Cytotoxic T cell (primary cell): ENCODE measurements around a stretch of chr9.

GRCh38 chr9:134320238-134321584, 5.5 kb upstream of the RXRA start:
- PRO-cap, 2 experiments, result no peak in any of the 2 experiments

DNA sequence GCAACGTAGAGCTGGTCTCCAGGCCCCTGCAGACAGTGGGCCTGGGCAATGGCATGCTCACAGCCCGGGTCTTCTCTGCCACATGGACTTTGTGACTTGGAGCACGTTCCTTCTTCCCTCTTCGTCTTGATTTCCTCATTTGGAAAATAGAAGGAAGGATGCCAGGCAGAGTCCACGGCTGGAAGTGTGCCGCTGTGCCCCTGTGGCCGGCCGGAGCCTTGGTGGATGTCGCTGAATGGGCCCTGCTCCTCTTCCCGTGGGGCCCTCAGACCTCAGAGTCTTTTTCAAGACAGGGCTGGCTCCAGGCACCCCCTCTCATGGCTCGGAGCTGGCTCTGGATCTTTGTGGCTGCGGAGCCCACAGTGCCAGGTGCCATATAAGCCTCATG, 10.1 kb downstream of the RXRA start:
- PRO-cap, 2 experiments, result no peak in any of the 2 experiments

GRCh38 chr9:134345789-134346622, 19.8 kb downstream of the RXRA start:
- PRO-cap, 2 experiments, result no peak in any of the 2 experiments

DNA sequence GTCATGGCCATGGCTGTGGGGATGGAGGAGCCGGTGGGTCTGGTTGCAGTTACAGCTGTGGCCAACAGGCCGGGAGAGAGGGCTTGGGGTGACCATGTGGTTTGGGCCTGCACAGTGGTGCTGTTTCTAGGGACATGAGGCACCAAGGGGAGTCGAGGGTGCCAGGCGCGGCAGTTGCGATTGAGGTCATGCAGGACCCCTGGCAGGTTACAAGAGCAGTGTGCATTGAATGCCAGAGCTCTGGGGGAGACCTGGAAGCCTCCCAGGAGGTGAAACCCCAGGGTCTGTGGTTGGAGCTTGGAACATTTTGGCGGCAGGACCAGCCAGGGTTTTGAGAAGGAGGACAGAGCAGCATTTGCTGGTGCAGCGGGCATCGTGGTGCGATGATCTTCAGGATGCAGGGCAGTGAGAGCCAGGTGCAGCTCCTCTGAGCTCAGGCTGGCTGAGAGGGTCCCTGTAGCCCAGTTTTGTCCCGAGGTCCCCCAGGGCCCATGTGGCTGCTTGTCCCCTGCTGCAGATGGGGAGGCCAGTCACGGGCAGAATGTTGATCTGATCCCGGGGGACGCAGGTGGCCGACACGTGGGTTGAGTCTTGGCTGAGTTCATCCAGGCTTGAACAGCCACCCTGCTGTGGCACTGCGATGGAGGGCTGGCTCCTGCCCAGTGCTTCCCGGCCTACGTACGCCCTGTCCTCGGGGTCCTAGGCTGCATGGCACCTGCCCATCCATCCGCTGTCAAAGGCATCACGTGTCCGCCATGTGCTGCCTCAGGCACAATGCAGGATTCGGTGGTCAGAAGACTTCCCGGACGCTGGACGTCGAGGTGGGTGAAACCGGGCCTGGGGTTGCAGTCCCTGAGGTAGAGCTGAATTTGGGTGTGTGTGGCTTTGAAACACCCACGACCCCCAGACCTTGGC, 22.0 kb downstream of the RXRA start:
- PRO-cap, 2 experiments, result no peak in any of the 2 experiments

- PRO-cap, 2 experiments, result no peak in any of the 2 experiments
These were observed 28.0 kb downstream of the RXRA start for GRCh38 chr9:134353966-134354862.

DNA sequence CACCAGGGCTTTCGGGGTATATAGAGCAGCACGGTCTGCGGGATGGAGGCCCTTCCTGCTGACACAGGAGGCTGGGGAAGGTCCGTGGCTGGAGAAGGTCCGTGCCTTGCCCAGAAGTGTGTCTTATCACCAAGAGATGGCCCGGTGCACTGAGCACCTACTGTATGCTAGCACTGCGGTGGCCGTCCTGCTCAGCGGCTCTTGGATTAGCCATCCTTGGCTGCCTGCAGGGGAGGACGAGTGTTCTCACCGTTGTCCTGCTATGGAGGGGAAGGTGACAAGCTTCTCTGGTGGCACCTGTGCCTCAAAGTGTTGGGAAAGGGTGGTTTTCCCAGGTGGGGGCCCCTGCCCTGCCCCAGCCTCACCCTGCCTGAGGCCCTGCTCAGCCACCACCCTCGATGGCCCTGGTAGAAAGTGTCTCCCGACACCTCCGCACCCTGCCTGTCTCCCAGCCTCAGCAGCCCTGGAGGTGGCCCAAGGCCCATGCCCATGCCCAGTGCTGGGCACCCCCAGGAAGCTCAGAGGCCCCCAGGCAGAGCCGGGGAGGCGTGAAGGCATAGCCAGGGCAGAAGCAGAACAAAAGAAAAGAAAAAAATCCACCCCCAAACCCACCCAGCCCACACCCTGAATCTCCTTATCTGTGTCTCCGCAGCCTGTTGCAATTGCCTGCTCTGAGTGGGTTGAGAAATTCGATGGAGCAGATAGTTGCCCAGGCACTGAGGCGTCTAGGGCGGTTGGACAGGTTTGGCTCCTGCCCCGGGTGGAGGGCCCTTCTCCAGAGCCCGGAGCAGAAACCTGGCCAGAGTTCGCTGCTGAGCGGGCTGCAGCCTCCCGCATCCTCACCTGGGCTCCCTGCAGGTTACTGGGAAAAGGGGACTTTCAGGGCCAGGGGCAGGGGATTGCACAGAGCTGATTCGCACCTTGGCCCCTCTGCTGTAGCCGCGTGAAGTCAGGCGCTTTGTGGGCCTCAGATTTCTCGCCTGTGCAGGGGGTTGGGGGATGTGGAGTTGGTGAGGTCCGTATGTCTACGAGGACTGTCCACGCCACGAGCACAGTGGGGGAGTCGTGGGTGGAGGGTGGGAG, 30.6 kb downstream of the RXRA start:
- PRO-cap, 2 experiments, result no peak in any of the 2 experiments

GRCh38 chr9:134442640-134442919, 116.3 kb downstream of the RXRA start:
- PRO-cap, 2 experiments, result no peak in any of the 2 experiments

DNA sequence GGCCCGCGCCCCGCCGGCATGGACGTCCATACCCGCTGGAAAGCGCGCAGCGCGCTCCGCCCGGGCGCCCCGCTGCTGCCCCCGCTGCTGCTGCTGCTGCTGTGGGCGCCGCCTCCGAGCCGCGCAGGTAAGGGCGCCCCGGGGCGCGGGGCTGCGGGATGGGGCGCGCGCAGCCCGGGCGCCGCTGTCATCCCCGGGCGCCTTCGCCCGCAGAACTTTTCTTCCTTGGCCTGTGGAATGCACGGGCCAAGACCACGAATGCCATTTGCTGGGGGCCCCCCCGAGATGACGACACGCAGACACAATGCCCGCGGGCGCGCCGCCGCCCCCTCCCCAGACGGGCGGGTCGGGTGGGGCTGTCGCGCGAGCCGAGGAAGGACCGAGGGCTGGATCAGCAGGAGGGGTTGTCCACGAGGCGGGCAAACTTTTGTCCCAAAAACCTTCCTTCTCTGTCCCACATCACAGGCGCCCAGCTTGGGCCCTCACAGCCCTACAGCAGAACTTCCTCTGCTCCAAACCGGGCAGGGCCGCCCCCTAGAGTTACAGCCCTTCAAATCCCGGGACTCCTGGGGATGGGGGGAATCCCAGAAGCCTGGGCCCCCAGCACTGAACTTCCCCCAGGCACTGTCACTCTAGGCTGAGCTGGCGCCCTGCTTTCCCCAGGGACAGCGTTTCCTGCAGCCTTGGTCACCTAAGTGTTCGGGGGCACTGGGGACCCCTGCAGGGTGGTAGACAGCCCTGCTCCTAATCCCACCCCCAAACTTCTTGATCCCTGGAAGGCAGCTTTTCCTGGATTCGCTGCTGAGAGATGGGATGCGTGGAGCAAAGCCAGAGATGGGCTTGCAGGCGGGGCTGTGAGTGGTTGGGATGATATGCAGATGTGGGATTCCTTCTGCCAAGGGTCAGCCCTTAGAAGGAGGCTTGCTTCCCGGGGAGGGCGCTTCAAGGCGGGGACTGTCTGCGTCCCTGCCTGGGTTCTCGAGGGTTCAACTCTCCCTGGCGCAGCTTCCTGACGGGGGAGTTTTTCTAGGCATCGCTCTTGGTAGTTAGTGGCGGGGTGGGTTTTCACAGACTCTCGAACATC, 909 bp downstream of the COL5A1 start:
- PRO-cap, 2 experiments, result no peak in any of the 2 experiments

DNA sequence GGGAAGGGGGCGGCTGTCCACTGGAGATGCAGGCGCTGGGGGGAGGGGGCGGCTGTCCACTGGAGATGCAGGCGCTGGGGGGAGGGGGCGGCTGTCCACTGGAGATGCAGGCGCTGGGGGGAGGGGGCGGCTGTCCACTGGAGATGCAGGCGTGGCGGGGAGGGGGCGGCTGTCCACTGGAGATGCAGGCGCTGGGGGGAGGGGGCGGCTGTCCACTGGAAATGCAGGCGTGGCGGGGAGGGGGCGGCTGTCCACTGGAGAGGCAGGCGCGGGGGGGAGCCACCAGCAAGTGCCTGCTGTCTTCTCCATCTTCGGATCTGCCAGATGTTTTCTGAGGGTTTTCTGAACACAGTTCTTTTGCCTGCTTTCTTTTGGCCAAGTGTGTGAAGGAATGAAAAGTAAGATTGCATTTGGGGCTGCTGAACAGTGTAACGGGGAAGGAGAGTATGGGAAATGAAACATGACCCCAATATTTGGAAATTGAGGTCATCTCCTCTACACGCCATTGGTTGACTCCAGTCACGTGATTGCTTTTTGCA, 2.8 kb downstream of the COL5A1 start:
- PRO-cap, 2 experiments, result no peak in any of the 2 experiments

DNA sequence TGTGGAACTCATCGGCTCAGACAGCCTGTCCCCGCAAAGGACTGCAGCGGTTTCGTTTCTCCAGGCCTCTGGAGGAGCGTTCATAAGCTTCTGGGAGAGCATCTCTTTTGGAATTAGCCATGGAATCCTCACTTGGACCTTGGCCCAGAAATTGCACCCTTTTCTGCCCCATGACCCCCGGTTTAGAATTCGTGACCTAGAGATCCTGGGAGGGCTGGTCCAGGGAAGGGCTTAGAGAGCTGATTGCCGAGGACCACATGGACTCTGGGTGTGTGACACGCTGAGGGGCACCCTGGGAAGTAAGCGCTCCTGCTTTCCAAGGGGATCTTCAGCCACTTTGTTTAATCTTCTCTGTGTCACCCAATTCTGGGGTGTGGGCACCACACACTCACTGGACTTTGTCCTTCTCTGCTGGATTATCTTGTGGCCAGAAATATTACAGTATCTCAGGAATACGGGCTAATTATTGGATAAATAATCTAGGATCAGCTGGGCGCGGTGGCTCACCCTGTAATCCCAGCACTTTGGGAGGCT, 50.8 kb downstream of the COL5A1 start:
- PRO-cap, 2 experiments, result no peak in any of the 2 experiments

- PRO-cap, 2 experiments, result no peak in any of the 2 experiments
These were observed 68.3 kb upstream of the FCN2 start for GRCh38 chr9:134812217-134812759.

- PRO-cap, 2 experiments, result no peak in any of the 2 experiments
These were observed 4.7 kb upstream of the FCN1 start for GRCh38 chr9:134922337-134922877.

DNA sequence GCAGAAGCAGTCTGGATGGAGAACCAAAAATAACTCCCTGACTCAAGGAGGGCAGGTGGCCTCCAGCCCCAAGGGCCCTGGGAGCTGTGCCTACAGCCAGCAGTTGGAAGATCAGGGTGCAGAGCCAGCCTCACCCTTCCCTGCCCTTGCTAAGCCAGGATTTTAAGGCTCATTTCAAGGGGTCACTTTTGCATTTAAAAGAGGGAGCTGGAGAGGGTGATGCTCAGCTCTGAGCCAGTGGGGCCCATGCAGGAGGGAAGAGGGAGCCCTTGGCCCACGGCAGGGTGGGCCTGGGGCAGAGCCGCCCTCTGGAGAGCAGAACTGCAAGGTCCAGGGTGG, 15.8 kb downstream of the OLFM1 start:
- PRO-cap, 2 experiments, result no peak in any of the 2 experiments

DNA sequence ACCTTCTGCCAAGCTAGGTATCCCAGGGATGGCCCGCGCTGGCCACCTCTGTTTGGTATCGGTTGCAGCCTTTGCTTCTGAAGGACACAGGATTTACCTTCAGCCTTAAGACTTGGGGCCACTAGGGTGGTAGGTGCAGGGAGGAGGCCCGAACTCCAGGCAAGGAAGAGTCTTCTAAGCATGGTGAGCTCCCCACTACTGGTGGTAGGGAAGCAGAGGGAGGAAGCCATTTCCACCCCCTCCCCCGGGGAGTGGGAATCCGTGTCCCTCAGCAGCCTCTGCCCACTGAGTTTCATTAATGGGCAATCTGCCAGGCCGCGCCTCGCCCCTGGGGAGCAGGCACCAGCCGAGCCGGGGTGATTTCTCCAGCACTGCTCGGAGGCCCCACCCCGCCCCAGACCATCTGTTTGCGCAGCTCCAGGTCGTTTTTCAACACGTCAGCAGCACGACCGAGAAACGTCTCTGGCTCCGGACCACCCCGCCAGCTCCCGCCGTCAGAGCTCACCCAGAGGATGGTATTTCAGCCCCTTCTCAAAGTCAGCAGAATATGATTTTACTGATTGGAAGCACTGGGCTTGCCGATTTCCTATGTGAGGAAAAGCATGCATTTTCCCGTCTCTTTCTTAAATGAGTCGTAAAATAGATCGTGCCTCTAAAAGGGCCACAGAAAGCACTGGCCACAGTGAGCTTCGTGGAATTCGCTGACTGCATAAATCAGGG, 46.8 kb downstream of the OLFM1 start:
- PRO-cap, 2 experiments, result no peak in any of the 2 experiments

DNA sequence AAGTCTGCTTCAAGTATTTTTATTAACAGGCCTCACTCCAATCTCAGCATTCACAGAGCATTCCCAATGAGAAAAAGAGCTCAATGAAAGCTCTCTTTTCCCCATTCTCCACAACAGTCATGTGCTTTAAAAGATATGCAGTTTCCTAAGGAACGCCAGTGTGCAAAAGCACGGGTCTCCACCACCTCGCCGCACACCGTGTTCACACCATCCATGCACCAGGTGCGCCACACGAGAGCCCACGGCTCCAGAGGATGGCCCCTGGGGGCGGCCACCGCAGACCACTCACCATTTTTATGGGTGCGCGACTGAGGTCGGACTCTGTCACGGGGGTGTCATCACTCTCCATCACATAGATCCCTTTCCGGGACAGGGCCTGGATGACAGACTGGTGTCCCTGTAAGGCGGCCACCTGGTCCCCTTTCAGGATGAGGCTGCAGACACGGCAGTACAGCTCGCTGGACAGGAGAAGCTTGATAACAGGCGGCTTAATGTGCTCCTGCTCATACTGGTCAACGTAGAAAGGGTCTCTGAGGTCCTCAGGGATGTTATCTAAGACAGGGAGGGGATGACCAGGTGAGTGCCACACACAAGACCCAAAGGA, 24.7 kb downstream of the CAMSAP1 start:
- PRO-cap, 2 experiments, result no peak in any of the 2 experiments

- PRO-cap, 2 experiments, result no peak in any of the 2 experiments
These were observed 1.2 kb downstream of the CAMSAP1 start for GRCh38 chr9:135906263-135906475.

DNA sequence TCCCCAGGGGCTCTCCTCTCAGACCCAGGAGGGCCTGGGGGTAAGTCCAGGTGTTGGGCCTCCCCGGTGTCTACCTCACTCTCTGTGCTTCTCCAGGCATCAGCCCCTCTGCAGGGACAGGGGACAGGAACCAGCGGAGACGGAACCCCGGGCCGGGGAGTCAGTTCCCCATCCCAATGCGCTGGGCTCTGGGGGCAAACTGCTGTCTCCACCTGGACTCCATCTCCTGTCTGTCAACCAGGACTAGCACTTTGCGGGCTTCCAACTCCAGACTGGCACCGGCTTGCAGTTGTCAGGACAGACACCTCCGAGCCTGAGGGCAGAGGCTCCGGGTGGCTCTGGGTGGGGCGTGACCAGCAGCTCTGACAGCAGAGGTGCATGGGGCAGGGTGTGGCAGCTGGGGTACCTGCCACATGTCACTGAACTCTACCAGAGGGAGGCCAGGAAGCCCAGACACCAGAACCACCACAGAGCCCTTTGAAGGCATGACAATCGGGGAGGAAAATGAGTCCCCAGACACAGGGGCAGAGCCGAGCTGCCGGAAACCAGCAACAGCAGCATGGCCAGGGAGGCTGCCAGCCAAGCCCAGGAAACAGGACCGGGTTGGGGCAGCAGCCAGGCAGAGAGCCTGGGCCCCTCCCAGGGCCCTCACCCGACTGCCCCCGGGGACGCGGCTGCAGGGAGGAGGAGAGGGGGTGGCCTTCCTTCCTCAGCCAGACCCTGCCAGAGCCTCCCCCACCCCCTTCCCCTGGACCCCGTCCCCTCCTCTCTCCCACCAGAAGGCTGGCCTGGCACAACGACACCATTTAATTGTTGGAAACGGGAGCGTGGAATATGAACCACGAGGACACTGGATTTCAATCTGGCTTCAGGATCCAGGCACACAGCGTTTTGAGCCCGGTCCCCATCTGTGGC, 17.9 kb upstream of the UBAC1 start:
- PRO-cap, 2 experiments, result peak in 2 of 2 experiments; most common minus-strand start position 274 of the sequence (in 1)

GRCh38 chr9:136009781-136010718, 48.9 kb upstream of the UBAC1 start:
- PRO-cap, 2 experiments, result no peak in any of the 2 experiments

- PRO-cap, 2 experiments, result no peak in any of the 2 experiments
These were observed 5.0 kb downstream of the NACC2 start for GRCh38 chr9:136089882-136090753.

- PRO-cap, 2 experiments, result no peak in any of the 2 experiments
These were observed 10.5 kb downstream of the TMEM250 start for GRCh38 chr9:136107842-136108902.